Measurements from ENCODE around the genes TUBGCP4 and CKMT1B.

- PRO-cap: no peak
Observed at GRCh38 chr15:42302336-42302991, 29.2 kb upstream of the TMEM87A start.

DNA sequence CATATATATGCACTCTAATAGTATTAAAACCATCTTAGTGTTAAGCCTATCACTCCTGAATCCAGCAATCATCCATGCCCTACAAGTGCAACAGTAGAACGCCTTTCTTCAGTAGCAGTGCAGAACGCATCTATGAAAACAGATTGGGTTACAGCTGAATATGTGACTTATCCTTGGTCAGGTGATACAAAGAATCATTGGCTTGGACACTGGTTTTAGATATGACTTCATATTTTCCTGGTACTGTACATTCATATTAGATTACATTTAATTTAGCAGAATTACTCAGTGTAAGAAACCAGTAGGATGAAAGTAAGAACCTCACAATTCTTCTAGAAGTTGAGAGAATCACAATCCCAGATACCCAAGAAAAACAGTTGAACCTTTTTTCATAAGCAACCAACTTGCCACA lies 43.3 kb downstream of the ZNF106 start:
- PRO-cap: no peak

- PRO-cap: no peak
Observed at GRCh38 chr15:42448034-42448697, 42.8 kb downstream of the ZNF106 start.

GRCh38 chr15:42729595-42730120 lies 7.3 kb downstream of the CDAN1 start:
- PRO-cap: no peak

GRCh38 chr15:42731032-42731782 lies 5.7 kb downstream of the CDAN1 start:
- PRO-cap: no peak

DNA sequence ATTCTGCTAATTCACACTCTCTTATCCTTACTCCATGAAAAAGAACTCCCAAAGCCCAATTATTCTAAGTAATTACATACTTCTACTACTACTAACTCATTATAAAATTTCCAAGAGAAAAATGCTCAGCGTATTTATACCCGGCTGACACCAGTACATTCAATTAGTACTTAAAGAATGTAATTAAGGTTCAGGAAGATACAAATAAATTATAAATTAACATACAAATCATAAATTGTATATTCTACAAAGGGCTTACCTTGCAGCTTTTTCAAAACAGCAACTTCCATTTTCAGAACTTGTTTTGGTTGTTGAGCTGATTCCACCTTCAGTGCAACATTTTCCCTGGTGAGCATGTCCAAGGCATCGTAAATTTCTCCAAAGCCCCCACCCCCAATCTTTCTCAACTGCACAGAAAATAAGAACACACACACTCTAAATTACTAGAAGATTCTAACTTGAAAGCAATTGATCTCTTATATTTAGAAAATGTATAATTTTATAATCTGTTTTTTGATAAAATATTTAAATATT lies 48.2 kb downstream of the TTBK2 start:
- PRO-cap: no peak

DNA sequence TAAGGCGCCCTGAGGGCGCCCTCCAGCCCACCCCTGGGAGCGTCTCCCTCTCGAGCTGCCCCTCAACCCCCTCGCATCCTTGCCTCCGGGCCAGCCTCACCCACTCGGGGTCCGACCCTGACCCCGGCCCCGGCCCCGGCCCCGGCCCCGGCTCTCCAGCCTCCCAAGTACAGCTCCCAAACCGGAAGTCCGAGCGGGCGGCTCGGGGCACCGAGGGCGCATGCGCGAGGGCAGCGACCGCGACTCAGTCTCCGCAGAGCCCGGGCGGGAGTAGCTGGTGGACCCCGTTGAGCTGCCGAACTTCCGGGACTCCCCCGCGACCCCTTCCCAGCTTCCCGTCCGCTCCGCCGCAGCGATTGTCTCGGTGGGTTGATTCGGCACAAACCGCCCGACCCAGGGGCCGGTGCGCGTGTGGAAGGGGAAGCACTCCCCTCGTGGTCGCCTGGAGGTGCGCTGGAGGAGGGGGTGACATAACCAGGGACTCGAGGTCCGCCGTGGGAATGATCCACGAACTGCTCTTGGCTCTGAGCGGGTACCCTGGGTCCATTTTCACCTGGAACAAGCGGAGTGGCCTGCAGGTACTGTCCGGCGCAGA lies at the start of gene TUBGCP4:
Gene TUBGCP4, plus strand, starts transcription at position 247 of the 595 bp plus-strand sequence.
- PRO-cap: bidirectional peak, plus-strand start at position 247 of the sequence, minus-strand start at position 169 of the sequence

DNA sequence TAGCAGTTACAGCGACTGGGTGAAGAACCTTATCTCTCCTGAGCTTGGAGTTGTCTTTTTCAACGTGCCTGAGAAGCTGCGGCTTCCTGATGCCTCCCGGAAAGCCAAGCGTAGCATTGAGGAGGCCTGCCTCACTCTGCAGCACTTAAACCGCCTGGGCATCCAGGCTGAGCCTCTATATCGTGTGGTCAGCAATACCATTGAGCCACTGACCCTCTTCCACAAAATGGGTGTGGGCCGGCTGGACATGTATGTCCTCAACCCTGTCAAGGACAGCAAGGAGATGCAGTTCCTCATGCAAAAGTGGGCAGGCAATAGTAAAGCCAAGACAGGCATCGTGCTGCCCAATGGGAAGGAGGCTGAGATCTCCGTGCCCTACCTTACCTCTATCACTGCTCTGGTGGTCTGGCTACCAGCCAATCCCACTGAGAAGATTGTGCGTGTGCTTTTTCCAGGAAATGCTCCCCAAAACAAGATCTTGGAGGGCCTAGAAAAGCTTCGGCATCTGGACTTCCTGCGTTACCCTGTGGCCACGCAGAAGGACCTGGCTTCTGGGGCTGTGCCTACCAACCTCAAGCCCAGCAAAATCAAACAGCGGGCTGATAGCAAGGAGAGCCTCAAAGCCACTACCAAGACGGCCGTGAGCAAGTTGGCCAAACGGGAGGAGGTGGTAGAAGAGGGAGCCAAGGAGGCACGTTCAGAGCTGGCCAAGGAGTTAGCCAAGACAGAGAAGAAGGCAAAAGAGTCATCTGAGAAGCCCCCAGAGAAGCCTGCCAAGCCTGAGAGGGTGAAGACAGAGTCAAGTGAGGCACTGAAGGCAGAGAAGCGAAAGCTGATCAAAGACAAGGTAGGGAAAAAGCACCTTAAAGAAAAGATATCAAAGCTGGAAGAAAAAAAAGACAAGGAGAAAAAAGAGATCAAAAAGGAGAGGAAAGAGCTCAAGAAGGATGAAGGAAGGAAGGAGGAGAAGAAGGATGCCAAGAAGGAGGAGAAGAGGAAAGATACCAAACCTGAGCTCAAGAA lies 4.7 kb downstream of the MAP1A start:
- PRO-cap: no peak

- PRO-cap: no peak
Observed at GRCh38 chr15:43525176-43526394, 8.2 kb downstream of the MAP1A start.

GRCh38 chr15:43534453-43535591 lies 17.4 kb downstream of the MAP1A start:
- PRO-cap: no peak

DNA sequence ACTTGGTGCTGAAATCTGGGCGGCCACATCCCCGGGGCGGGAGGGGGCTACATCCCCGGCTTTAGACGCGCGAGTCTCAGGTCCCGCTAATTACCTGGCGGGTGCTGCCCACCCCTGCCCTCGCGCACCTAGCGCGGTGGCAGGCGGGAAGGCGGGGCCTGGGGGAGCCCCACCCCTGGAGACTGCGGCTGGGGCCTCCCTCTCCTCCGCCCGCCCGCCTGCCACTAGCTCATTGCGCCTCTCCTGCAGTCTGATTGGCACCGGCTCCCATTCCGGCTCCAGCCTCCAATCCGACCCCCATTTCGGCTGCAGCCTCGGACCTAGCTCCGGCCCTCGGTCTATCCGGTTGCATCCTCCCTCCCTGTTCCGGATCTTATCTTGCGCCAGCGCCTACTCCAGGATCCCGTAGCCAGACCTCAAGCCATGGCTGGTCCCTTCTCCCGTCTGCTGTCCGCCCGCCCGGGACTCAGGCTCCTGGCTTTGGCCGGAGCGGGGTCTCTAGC lies at the start of gene CKMT1B:
Gene CKMT1B, plus strand, starts transcription at position 232 of the 503 bp plus-strand sequence.
- PRO-cap: no peak

DNA sequence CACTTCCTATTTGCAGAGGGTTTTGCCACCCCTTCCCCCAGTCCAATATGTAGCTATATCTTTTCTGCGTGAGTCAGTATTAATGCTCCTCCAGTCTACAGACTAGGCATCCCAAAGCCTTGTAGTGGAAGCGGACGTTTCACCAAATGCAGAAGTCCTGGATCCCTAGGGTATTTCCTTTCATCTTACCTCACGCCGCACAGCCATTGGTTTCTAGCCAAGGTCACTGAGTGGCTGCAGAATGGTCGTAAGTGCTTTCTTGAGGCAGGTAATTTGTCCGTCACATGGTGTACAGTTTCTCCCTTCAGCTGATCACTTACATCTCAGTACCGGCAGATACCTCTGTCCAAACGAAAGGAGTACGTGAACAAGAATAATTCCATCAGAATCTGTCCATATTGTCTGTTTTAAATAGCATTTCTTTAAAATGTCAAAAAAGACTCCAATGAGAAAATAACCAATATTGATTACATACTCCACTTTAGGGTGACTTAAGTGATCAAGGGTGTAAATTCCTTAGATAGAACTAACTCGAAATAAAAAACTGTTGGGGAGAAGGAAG lies 801 bp downstream of the PDIA3 start:
- PRO-cap: no peak

DNA sequence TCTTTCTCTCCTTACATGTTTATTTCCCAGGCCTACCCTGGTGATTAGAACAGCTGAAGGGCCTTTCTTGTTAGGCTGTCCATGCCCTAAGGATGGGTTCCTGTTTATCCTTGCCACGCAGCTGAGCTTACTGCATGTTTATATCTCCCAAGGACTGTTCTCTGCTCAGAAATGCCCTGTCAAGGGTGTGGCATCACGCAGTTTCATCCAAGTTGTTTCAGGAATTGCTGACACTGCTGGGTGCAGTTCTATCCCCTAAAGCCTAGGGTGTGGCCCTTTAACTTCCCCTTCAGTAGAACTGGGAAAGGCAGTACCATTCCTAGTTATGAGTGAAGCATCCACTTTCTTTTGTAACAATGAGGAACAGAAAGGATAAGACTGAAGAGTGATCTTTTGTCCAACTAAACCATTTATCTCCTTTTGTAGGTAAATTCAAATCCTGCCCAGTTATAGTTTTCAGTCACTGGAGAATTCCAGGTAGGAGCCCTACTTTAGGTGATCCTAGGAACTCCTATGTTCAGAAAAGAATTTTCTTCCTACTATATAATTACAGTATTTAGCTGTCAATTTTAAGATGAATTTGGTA lies 4.9 kb downstream of the ELL3 start:
- PRO-cap: no peak

DNA sequence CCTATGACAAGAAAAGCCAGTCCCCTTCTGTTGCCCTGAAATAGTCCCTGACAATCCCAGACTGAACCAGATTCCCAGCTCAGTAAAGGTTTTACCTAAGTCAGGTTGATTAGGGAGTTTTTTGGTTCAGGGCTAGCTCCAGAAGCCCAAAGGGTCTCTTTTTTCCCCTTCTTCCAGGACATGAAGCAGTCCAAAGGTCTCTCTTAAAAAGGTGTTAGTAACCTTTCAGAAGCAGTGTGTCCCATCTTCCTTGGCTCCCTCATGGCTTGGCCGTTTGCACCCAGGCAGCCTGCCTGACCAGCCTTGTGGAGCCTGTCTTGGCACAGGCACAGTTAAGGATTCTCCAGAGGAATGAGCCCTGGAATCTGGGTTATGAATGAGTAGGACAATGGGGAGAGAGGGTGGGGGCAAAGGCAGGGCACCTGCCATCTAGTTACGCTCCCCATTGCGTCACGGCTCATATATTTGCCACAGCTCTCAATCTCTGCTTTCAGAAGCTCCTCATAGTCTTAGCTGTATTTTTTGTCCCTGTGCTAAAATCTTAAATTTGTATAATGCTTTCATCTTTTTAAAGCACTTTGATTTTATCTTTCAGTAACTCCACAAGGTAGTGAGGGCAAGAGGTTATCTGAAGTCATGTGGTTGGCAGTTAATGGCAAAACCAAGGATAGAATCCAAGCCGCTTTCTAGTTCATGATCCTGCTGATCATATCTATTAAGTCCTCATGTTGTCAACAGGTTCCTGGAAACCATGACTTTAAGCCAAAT lies 50.6 kb downstream of the WDR76 start:
- PRO-cap: no peak

DNA sequence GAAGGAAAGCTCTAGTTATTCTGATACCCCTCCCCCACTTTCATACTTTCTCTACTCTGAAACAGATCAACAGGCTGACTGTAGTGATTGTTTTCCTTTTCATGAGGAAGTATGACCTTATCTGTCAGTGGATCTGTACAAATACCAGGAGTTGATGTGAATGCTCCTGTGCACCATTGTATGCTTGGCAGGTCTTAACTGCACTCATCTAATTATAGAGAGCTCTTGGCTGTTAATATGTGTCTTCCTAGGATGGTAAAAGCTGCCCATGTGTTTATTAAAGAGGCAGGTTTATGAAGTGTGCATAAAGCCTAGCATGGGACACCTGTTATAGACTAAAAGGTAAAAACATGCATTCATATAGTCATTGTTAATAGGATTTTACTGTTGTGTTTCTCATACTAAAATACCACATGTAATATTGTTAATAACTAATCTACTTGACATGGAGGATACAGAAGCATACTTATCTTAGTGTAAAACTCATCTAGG lies 18.5 kb downstream of the EIF3J start:
- PRO-cap: no peak

GRCh38 chr15:44661875-44662280 lies 1.6 kb downstream of the SPG11 start:
- PRO-cap: no peak

DNA sequence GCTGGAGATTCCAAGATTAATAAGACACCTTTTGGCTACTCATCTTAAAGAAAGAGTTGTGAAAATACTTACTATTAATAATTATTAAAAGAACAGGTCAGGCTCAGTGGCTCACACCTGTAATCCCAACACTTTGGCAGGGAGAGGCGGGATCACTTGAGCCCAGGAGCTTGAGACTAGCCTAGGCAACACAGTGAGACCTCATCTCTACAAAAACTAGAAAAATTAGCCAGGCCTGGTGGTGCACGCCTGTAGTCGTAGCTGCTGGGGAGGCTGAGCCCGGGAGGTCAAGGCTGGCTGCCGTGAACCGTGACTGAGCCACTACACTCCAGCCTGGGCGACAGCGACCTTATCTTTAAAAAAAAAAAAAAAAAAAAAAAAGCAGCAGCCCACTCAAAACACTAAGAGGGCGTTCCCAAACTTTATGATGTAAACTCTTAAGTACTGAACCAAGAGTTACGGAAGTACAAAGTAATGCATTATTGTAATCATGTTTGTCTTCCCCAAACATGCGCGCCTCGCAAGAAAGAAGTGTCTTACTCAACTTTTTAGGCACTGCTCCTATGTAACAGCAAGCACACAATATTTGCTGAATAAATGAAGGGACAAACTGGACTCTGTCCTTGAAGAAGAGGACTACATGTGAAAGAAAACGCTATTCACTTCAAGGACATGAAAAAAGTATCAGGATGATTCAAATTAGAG lies 1.0 kb downstream of the SPG11 start:
- PRO-cap: no peak

- PRO-cap: bidirectional peak, plus-strand start at chr15:44712756, minus-strand start at chr15:44712684
Observed at GRCh38 chr15:44712362-44713297, 1.3 kb downstream of the B2M start.

DNA sequence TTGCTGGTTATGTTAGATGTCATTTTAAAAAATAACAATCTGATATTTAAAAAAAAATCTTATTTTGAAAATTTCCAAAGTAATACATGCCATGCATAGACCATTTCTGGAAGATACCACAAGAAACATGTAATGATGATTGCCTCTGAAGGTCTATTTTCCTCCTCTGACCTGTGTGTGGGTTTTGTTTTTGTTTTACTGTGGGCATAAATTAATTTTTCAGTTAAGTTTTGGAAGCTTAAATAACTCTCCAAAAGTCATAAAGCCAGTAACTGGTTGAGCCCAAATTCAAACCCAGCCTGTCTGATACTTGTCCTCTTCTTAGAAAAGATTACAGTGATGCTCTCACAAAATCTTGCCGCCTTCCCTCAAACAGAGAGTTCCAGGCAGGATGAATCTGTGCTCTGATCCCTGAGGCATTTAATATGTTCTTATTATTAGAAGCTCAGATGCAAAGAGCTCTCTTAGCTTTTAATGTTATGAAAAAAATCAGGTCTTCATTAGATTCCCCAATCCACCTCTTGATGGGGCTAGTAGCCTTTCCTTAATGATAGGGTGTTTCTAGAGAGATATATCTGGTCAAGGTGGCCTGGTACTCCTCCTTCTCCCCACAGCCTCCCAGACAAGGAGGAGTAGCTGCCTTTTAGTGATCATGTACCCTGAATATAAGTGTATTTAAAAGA lies 2.1 kb downstream of the B2M start:
- PRO-cap: no peak

DNA sequence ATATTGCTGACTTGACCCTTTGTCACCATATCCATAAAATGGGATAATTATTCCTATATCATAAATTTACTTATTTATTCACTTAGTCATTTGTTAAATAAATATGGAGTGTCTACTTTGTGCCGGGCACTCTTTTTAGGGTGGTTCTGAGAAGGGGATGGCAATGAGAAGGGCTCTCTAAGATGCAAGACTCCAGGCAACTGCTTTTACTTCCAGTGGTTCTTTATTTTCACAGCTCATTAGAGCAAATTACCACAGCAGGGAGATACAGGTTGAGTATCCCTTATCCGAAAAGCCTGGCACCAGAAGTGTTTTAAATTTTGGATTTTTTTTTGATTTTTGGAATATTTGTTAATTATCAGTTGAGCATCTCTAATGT lies 9.4 kb upstream of the TRIM69 start:
- PRO-cap: no peak

Measured in Metastatic Lung Carcinoma in the Adrenal Gland (tissue), 1 donor.